Measurements from ENCODE around the genes KIF5C, TNFAIP6 and STAM2.

DNA sequence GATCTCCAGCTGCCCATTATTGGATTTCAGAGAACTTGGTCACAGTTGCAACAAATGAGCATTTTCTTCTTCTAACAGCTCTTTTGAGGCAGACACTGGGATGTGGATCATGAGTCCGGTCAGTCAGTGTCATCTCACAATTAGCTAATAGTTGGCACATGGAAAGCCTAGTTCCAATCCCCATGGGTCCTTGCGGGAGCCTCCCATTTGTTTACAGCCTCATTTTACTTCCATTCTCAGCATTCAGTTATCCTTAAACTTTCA, 546.9 kb upstream of the ZEB2 start:
- PRO-cap = no peak
- RAMPAGE, long total RNA, 4 experiments = no peak in any of the 4 experiments

- PRO-cap = no peak
- RAMPAGE, long total RNA, 4 experiments = no peak in any of the 4 experiments
Measured at GRCh38 chr2:145415754-145416225, 895.9 kb upstream of the ZEB2 start.

- PRO-cap = no peak
- RAMPAGE, long total RNA, 4 experiments = no peak in any of the 4 experiments
Measured at GRCh38 chr2:146857753-146858163, 987.1 kb upstream of the ACVR2A start.

GRCh38 chr2:148021192-148021956, 483 bp downstream of the MBD5 start:
- PRO-cap = bidirectional peak, plus-strand start at chr2:148021444, minus-strand start at chr2:148021452; unidirectional peak, minus-strand start at chr2:148021593
- RAMPAGE, long total RNA, 4 experiments = start-site peak on the plus strand in 3 of 4 experiments, at chr2:148020988-148021652 at its widest, 12 to 217 reads per replicate; start-site peak on the minus strand in 1 of 4 experiments, at chr2:148021491-148021618 at its widest, 43 reads per replicate

- PRO-cap = no peak
- RAMPAGE, long total RNA, 4 experiments = no peak in any of the 4 experiments
Measured at GRCh38 chr2:148345481-148346051, 299.0 kb upstream of the EPC2 start.

- PRO-cap = no peak
- RAMPAGE, long total RNA, 4 experiments = no peak in any of the 4 experiments
Measured at GRCh38 chr2:148509281-148509837, 135.2 kb upstream of the EPC2 start.

DNA sequence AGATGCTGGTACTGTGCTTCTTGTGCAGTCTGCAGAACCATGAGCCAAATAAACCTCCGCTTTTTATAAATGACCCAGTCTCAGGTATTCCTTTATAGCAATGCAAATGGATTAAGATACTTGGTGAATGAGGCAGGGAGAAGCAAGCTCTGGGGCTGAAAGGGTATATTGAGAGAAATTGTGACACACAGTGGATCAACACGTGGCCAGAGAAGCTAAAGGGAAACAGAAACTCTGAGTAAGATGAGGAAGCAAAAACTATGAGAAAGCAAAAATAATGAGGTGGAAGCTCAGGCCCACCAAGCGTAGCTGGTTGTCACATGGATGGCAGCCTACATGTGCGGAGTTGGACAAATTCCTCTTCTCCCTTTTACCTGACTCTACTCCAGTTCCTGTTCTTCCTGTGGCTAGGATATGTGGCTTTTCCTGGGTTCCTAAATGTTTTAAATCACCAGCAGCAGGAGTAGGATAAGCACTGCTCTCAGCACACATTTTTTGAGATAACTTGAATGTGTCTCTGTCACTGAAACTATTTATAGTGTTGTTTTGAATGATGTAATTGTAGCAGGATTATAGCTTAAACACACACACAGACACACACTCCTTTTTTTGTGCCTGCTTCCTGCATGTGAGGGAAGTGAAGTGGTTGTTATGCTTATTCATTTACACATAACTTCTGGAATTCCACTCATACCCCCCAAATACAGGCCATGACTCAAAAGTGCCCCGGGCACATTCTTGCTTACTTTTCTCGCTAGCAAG, 30.1 kb upstream of the EPC2 start:
- PRO-cap = no peak
- RAMPAGE, long total RNA, 4 experiments = no peak in any of the 4 experiments

GRCh38 chr2:148817043-148817725, 57.8 kb upstream of the KIF5C start:
- PRO-cap = no peak
- RAMPAGE, long total RNA, 4 experiments = no peak in any of the 4 experiments

- PRO-cap = unidirectional peak, plus-strand start at chr2:148875227
- RAMPAGE, long total RNA, 4 experiments = no peak in any of the 4 experiments
Measured at GRCh38 chr2:148874797-148875392, at the start of gene KIF5C. TSS of gene KIF5C (plus strand) at chr2:148875227.

DNA sequence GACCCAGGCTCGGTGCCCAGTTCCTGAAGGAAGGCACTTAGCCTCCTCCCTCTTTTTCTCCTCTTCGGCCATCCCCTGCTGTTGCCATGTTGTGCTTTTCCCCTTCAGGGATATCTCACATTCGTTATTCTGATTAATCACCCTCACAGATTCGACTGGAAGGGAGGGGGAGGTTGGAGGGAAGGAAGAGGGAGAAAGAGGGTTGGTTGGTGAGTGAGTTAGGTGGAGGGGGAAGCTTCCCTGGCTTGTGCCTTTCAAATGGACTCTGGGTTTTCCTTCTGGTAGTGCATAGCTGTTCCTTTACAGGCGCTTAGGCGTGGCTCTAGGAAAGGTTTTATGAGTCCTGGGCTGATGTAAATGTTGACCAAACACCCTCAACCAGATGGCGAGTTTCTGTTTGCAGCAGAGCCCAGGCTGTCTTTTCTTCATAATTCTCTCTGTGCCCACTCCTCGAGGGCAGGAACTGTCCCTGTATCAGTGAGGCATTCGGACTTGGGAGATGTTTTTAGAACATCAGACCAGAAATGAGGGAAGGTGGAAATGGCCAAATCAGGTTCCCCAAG, 38.9 kb upstream of the LYPD6B start:
- PRO-cap = no peak
- RAMPAGE, long total RNA, 4 experiments = no peak in any of the 4 experiments

- PRO-cap = no peak
- RAMPAGE, long total RNA, 4 experiments = no peak in any of the 4 experiments
Measured at GRCh38 chr2:149037758-149038265, 687 bp upstream of the LYPD6B start.

DNA sequence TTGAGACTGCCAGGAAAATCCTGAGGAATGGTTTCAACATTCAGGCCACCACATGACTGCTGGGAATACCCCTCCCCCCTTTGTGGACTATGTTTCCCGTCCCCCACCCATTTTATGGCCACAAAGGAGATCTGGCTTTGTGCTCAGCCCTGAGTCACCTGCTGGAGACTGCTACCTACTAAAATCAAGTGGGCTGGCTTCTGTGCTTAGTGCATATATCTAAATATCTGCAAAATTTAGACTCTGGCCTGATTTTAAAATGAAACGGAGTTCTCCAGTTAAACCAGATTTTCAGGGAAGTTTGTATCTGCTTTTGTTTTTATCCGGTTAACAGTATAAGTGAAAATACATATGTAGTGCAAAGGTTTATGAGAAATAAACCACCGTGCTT, 10.0 kb downstream of the RND3 start:
- PRO-cap = bidirectional peak, plus-strand start at position 123 of the sequence, minus-strand start at position 54 of the sequence
- RAMPAGE, long total RNA, 4 experiments = no peak in any of the 4 experiments

- PRO-cap = no peak
- RAMPAGE, long total RNA, 4 experiments = no peak in any of the 4 experiments
Measured at GRCh38 chr2:150485621-150485840, 1.9 kb downstream of the RND3 start.

DNA sequence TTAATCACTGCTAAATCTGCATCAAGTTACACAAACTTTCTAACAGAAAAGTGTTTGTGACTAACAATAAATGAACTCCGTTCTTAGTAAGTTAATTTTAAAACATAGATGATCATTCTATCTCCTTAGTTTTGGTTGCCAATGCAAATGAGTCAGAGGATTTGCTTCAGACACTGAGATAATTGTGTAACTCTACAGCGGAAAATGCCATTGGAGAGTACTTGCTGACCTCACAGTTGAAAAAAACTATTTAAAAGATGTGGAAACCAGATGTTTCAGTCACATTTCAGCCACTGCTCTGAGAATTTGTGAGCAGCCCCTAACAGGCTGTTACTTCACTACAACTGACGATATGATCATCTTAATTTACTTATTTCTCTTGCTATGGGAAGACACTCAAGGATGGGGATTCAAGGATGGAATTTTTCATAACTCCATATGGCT, at the start of gene TNFAIP6:
TSS of gene TNFAIP6 (plus strand) at position 278 of the 444 bp plus-strand sequence.
- PRO-cap = unidirectional peak, plus-strand start at position 278 of the sequence
- RAMPAGE, long total RNA, 4 experiments = no peak in any of the 4 experiments

DNA sequence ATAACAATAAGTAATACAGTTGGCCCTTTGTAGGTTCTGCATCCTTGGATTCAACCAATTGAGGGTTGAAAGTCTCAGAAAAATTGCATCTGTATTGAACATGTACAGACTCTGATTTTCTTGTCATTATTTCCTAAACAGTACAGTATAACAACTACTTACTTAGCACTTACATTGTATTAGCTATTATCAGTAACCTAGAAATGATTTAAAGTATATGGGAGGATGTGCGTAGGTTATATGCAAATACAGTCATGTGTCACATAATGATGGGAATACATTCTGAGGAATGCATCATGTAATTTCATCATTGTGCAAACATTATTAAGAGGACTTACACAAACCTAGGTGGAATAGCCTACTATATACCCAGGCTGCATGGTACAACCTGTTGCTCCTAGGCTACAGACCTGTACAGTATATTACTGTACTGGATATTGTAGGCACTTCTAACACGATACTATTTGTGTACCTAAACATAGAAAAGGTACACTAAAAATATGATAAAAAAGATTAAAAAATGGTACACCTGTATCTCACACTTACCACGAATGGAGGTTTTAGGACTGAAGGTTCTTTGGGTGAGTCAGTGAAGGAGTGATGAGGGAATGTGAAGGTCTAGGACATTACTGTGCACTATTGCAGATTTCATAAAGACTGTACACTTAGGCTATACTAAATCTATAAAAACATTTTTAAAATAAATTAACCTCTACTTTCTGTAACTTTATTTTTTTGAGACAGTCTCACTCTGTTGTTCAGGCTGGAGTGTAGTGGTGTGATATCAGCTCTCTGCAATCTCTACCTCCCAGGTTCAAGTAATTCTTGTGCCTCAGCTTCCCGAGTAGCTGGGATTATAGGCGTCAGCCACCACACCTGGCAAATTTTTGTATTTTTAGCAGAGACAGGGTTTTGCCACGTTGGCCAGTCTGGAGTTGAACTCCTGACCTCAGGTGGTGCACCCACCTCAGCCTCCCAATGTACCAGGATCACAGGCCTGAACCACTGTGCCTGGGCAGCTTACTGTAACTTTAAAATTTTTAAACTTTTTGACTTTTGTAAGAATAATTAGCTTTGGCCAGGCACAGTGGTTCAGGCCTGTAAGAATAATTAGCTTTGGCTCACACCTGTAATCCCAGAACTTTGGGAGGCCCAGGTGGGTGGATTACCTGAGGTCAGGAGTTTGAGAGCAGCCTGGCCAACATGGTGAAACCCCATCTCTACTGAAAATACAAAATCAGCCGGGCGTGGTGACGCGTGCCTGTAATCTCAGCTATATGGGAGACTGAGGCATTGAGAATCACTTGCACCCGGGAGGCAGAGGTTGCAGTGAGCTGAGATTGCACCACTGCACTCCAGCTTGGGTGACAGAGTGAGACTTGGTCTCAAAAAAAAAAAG, 8.3 kb downstream of the RIF1 start:
- PRO-cap = no peak
- RAMPAGE, long total RNA, 4 experiments = no peak in any of the 4 experiments

DNA sequence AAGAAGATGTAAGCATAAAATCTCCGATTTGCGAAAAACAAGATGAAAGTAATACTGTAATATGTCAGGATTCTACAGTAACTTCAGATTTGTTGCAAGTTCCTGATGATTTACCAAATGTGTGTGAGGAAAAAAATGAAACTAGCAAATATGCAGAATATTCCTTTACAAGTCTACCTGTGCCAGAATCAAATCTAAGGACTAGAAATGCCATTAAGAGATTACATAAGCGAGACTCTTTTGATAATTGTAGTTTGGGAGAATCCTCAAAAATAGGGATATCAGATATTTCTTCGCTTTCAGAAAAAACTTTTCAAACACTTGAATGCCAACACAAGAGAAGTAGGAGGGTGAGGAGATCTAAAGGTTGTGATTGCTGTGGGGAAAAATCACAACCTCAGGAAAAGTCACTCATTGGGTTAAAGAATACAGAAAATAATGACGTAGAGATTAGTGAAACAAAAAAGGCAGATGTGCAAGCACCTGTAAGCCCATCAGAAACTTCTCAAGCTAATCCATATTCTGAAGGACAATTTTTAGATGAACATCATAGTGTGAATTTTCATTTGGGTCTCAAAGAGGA, 54.7 kb downstream of the RIF1 start:
- PRO-cap = no peak
- RAMPAGE, long total RNA, 4 experiments = start-site peak on the plus strand in 1 of 4 experiments, centred at position 213 of the sequence, 7 reads per replicate

DNA sequence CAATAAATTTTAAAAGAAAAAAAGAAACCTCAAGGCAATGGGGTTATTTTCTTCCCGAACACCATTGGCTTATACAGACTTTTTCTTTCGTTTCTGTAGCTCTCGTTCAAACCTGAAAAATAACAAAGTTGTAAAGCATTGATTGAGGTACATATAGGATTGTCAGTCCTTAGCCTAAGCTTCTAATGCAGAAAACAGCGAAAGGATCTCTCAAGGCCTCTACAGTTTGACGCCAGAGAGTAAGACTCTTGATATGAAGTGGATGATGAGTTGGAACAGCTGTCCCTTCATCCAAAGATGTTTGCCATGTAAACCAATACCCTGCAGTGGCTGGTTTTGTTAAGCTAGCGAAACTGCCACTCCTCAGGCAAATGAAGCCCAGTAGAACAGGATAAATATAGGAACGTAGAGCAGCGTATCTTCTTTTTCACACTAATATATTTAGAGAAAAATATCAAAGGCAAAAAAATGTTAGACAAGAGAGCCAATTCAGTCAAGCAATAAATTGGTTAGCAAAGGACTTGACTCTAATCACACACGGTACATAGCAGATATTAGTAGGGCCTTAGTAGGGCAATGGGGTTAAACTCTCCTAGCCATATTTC, 490 bp downstream of the NEB start:
- PRO-cap = no peak
- RAMPAGE, long total RNA, 4 experiments = no peak in any of the 4 experiments

- PRO-cap = no peak
- RAMPAGE, long total RNA, 4 experiments = no peak in any of the 4 experiments
Measured at GRCh38 chr2:151844017-151844776, 16.0 kb upstream of the ARL5A start.

- PRO-cap = no peak
- RAMPAGE, long total RNA, 4 experiments = no peak in any of the 4 experiments
Measured at GRCh38 chr2:152109169-152109570, 10.3 kb upstream of the CACNB4 start.

DNA sequence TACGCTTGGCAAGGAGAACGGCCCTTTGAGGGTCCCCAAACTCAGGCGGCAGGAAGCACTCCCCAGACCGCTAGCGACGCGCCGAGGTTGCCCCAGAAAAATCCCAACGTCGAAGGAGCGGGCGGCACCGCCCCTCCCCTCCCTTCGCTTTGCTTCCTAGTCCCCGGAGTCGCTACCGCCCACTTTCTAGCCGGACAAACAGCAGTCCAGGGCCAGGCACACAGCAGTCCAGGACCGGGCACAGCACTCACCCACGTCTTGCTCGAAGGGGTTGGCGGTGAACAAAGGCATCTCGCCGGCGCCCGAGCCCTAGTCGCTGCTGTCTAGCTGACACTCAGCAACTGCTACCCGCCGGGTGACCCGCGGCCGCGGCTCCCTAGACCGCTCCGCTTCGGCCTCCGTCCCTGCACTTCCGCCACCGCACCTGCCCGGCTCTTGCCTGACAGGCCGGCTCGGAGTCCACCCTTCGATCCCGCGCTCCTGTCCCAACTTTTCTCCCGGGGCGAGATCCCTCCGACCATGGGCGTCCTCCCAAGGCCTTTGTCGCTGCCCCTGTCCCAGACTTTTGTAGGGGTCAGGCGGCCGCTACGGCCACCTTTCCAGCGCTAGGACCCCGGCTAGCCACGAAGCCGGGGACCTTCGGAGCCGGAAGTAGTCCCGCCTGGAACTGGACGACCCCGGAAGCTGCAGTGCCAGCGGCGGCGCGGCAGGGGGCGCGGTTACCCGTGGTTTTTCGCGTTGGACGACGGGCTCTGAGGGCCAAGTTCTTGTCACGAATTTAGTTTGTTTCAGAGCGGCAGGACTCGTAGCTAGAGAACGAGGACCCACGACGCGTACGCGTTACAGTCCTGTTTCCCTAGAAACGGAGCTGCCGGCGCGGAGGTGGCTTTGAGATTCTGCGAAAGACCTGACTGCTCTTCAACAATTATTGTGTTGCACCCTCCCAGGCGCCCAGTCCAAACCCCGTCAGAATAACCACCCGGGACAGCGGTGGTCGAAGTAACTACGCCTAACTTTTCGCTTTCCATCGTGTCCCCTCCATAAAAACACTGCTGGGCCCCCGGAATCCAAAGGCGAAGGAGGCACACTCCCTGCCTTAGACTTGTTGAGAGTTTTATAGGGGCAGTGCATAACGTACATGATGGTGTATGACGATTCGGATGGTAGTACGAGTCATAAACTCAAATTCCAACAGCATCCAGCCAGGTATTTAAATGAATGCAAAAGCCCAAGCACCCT, at the start of gene STAM2:
TSS of gene STAM2 (minus strand) at position 412 of the 1,239 bp plus-strand sequence.
- PRO-cap = bidirectional peak, plus-strand start at position 226 of the sequence, minus-strand start at position 151 of the sequence; bidirectional peak, plus-strand start at position 695 of the sequence, minus-strand start at position 378 of the sequence
- RAMPAGE, long total RNA, 4 experiments = start-site peak on the minus strand in 4 of 4 experiments, centred at positions 380 to 640 of the sequence, 24 to 311 reads per replicate

All from Peyer's patch (tissue), 4 donors.